Skeletal muscle tissue (tissue), 7 donors: ENCODE measurements around the genes TTF2 and VTCN1.

GRCh38 chr1:115649881-115650507, 8.2 kb downstream of the VANGL1 start:
- PRO-cap, 3 experiments = no peak in any of the 3 experiments
- RAMPAGE, long total RNA = no peak
- RRBS, 2 experiments = no CpG with 5 or more reads among the region's 3 CpGs

DNA sequence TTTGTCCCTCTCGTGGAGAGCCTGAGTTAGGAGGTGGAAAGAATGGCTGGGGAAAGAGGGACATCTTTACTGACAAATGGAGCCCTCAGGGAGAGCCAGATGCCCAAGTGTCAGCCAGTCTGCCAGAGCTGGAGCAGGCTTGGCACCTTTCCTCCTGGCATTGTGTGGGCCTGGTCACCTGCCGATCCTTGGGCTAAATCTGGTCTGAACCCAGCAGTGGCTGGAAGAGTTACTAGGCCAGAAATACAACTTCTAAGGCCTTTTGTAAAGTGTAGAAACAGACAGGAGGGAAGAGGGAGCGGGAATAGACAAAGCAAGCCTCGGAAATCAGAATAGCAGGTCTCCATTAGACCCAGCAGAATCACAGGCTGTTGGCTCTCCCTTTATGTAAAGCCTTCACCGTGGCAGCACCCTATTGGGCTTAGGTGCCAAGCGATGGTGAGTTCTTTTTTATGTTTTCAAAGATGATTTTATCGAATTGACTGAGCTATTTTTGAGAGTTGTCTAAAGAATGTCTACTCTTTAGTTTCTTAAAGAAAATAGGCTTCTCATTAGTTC, 25.1 kb downstream of the VANGL1 start:
- PRO-cap, 3 experiments = no peak in any of the 3 experiments
- RAMPAGE, long total RNA = no peak
- RRBS, 2 experiments = no CpG with 5 or more reads among the region's 7 CpGs

DNA sequence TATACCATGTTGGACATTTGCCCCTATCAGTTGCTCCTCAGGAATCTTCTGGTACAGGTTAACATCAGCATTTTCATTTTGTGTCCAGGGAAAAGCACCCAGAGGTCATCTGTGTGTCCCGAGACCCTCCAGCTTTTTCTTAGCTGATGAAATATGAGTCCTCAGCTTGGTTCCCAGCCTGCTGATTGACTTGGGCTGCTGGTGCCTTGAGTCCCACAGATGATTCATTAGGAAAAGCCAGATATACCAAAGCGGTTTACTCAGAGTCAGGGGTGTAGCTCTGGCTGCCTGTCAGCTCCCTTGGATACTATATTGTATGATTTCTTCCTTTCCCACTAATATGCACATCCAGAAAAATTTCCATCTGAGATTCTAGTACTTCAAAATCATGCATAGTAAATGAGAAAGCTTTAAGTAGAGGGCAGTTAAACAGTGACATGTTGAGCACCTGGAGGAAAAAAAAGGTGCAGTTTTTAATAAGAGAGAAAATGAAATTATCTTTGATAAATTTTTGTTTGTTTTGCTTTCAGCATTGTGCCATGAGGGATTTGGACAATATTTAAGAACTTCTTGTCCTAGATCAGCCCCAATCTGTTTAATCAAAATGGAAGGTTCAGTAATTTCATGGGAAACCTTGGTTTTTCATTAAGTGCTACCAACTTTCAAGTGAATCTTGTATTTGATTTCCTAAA, 43.5 kb upstream of the MAB21L3 start:
- PRO-cap, 3 experiments = no peak in any of the 3 experiments
- RAMPAGE, long total RNA = no peak
- RRBS, 2 experiments = no CpG with 5 or more reads among the region's 2 CpGs

DNA sequence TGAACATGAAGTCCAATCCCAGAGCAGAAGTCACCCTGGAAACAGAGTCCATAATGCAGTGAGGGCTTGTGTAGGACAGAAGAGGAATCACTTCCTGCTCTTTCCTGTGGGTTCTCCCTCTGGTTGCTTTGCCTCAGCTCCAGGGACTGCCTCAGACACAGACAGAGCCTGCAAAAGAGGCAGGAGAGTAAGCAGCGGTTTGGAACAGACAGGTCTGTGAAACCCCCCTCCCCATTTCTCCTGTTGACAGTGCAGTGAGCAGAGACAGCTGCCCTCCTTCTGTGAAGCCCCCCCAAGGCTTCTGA, 52.9 kb downstream of the MAB21L3 start:
- PRO-cap, 3 experiments = no peak in any of the 3 experiments
- RAMPAGE, long total RNA = no peak
- RRBS, 2 experiments = no CpG with 5 or more reads among the region's 1 CpG

DNA sequence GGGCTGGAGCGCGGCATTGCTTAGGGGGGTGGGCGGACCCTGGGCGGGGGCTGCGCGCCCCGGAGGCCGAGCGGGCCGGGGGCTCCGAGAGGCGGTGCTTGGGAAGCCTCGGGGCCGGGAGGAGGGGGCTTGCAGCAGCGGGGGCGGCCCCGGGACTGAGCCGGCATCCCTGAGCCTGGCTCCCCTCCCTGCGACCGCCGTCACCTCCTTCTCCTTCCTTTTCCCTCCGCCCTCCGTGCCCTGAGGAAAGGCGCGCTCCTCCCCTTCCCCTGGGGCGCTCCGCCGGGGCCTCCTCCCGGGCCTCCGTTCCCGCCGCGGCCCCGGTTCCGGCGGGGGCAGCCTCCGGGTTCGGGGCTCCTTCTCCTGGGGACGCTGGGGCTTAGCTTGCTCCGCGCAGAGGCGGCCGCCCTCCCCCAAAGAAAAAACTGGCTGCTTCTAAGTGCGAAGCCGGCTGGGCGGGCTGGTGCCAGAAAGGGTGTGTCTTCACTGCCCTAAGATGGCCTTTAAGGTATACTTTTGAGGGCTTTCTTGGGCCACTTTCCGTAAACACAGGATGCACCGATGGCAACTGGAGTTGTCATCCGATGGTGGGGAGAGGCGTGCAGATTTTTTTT, 797 bp downstream of the ATP1A1 start:
- PRO-cap, 3 experiments = peak in 3 of 3 experiments; most common plus-strand start position 137 of the sequence (in 1); most common minus-strand start position 222 of the sequence (in 3)
- RAMPAGE, long total RNA = no peak
- RRBS, 2 experiments = 3 to 4% methylated on average over 21 of the region's 50 CpGs

GRCh38 chr1:116374719-116375528, 1.9 kb downstream of the ATP1A1 start:
- PRO-cap, 3 experiments = no peak in any of the 3 experiments
- RAMPAGE, long total RNA = no peak
- RRBS, 2 experiments = no CpG with 5 or more reads among the region's 12 CpGs

- PRO-cap, 3 experiments = no peak in any of the 3 experiments
- RAMPAGE, long total RNA = no peak
- RRBS, 2 experiments = no CpG with 5 or more reads among the region's 16 CpGs
These were observed 31.4 kb downstream of the ATP1A1 start for GRCh38 chr1:116404013-116405287.

DNA sequence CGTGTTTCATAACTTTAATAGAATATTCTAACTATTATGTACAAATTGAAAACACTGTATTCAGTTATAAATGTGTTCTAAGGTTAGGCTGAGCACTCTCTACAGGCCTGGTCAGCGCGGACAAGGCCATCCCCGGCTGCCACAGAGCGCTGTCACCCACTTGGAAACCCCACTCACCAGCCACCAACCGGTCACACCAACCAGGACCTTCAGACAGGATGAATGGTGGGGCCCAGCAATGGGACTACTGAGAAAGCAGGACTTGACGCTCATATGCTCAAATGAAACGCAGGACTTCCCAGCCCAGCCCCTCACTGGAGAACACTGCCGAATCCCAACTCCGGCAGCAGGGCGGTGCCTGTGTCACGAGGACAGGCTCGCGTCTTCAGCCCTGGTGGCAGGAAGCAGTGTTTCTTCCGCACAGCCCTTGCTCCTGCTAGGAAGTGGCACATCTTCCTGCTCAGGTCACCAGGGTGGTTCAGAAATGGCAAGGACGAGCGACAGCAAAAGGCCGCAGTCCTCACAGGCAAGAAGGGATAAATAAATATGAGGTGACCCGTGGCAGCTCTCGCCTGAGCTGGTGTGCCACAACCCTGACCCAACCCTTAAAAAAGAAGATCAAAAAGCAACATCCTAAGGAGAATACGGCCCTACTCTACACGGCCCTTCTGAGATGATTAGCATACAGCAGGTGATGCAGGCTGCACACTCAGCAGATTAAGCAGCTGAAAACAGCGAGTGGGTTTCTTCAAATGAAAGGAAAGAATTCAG, 38.9 kb downstream of the CD58 start:
- PRO-cap, 3 experiments = no peak in any of the 3 experiments
- RAMPAGE, long total RNA = no peak
- RRBS, 2 experiments = 94 to 95% methylated on average over 3 of the region's 23 CpGs

DNA sequence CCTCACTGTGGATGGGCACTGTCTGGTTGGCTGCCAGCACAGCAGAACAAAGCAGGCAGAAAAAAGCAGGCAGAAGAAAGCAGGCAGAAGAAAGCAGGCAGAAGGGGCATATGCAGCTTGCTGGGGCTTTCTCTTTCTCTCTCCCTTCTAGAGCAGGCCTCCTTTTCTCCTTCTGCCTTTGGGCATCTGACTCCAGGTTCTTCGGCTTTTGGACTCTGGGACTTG, 42.9 kb upstream of the CD2 start:
- PRO-cap, 3 experiments = no peak in any of the 3 experiments
- RAMPAGE, long total RNA = no peak
- RRBS, 2 experiments = no CpG with 5 or more reads among the region's 1 CpG

- PRO-cap, 3 experiments = no peak in any of the 3 experiments
- RAMPAGE, long total RNA = no peak
- RRBS, 2 experiments = no CpG with 5 or more reads among the region's 2 CpGs
These were observed 32.5 kb downstream of the PTGFRN start for GRCh38 chr1:116942205-116942629.

DNA sequence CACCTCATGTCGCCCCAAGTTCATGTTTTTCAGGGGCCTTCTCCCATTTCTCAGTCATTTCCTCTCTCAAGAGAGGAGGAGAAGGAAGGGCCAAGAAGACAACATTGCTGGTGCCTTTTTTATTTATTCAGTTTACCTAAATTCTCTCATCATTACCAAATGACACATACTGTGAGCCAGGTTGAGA, 291 bp upstream of the CD101 start:
- PRO-cap, 3 experiments = no peak in any of the 3 experiments
- RAMPAGE, long total RNA = no peak
- RRBS, 2 experiments = no CpG with 5 or more reads among the region's 1 CpG

GRCh38 chr1:117003216-117003608, 1.7 kb downstream of the CD101 start:
- PRO-cap, 3 experiments = no peak in any of the 3 experiments
- RAMPAGE, long total RNA = no peak
- RRBS, 2 experiments = no CpG with 5 or more reads among the region's 2 CpGs

GRCh38 chr1:117060223-117060963, at the start of gene TTF2:
Gene TTF2 (plus strand): TSS chr1:117060326.
- PRO-cap, 3 experiments = peak in 3 of 3 experiments; most common plus-strand start chr1:117060303 (in 1)
- RAMPAGE, long total RNA = start-site peak on the plus strand at chr1:117060303-117060334, 81 and 24 reads in 2 replicates
- RRBS, 2 experiments = 2 to 4% methylated on average over 12 to 16 of the region's 36 CpGs

GRCh38 chr1:117121236-117121605, 328 bp downstream of the TRIM45 start:
- PRO-cap, 3 experiments = peak in 1 of 3 experiments; most common plus-strand start chr1:117121498 (in 1); most common minus-strand start chr1:117121388 (in 1)
- RAMPAGE, long total RNA = no peak
- RRBS, 2 experiments = no CpG with 5 or more reads among the region's 21 CpGs

GRCh38 chr1:117210813-117211401, at the start of gene VTCN1:
Gene VTCN1 (minus strand): TSS chr1:117210927.
- PRO-cap, 3 experiments = peak in 1 of 3 experiments; most common minus-strand start chr1:117210927 (in 1)
- RAMPAGE, long total RNA = no peak
- RRBS, 2 experiments = 41 to 43% methylated on average over 4 of the region's 10 CpGs

- PRO-cap, 3 experiments = no peak in any of the 3 experiments
- RAMPAGE, long total RNA = no peak
- RRBS, 2 experiments = no CpG with 5 or more reads among the region's 12 CpGs
These were observed 3.5 kb upstream of the MAN1A2 start for GRCh38 chr1:117363377-117364429.

- PRO-cap, 3 experiments = no peak in any of the 3 experiments
- RAMPAGE, long total RNA = no peak
- RRBS, 2 experiments = no CpG with 5 or more reads among the region's 1 CpG
These were observed 38.2 kb downstream of the MAN1A2 start for GRCh38 chr1:117405379-117405994.

DNA sequence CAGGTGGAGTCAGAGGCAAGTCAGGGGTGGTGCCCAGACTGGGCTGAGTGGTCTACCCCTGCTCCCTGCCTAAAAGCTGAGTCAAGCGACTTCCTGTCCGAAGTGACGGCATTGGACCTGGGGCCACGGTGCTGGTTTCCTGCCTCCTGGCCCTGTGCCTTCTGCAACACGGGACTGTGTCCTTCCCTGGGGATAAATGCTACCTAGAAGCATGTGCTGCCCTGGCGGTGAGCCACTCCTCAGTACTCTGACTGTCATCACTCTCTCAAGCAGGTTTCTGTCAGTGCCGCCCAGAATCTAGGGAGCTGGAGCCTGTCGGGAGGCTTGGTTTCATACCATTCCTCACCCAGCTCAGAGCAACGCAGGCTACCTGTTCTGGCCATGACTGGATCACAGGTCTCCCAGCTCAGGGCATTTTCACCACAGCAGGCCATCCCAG, 24.8 kb downstream of the TENT5C start:
- PRO-cap, 3 experiments = no peak in any of the 3 experiments
- RAMPAGE, long total RNA = no peak
- RRBS, 2 experiments = no CpG with 5 or more reads among the region's 9 CpGs

- PRO-cap, 3 experiments = no peak in any of the 3 experiments
- RAMPAGE, long total RNA = no peak
- RRBS, 2 experiments = 50 to 83% methylated on average over 1 of the region's 20 CpGs
These were observed 48.9 kb downstream of the TENT5C start for GRCh38 chr1:117654318-117655669.

GRCh38 chr1:118028242-118028770, 98.8 kb downstream of the WDR3 start:
- PRO-cap, 3 experiments = no peak in any of the 3 experiments
- RAMPAGE, long total RNA = no peak
- RRBS, 2 experiments = no CpG with 5 or more reads among the region's 1 CpG